ENCODE measurements around a stretch of chr1.

DNA sequence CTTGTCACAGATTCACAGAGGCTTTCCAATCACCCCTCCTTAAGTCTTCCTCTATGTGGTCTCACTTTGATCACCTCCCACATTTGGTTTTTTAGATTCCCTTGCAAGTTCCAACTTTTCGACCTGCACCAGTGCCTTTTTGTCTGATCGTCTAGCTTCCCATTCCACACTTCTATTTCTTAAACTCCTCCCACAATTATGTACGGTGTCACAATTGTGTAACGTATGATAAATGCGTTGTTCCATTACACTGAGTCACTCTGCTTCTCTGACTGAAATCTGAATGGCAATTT is 320.2 kb downstream of the LMX1A start:
- PRO-cap, 5 experiments, result no peak in any of the 5 experiments
- RAMPAGE, long total RNA, 2 experiments, result no peak in any of the 2 experiments
- RRBS, result no CpG with 5 or more reads among the region's 5 CpGs

- PRO-cap, 5 experiments, result peak in 4 of 5 experiments; most common plus-strand start chr1:165696804 (in 2)
- RAMPAGE, long total RNA, 2 experiments, result no peak in any of the 2 experiments
- RRBS, result no CpG with 5 or more reads among the region's 2 CpGs
Measured at GRCh38 chr1:165696649-165697174, 1.6 kb downstream of the ALDH9A1 start.

DNA sequence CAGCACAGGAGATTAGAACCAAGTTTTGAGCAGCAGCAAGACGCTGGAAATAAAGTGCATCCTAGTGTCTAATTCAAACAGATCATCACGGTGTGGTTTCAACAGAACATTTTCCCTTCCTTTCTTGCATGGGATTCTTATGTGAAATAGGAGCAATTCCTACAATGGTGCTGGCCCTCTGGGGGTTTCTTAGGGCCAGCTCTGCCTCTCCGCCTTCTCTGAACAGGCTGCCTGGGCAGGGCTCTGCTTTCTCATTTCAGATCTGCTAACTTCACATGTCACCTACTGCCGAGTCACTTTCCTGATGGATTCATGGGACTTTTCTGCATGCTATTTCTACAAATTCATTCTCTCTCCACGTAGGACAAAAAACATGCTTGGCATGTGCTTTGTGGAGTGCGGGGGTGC is 71.2 kb downstream of the UCK2 start:
- PRO-cap, 5 experiments, result no peak in any of the 5 experiments
- RAMPAGE, long total RNA, 2 experiments, result no peak in any of the 2 experiments
- RRBS, result no CpG with 5 or more reads among the region's 6 CpGs

DNA sequence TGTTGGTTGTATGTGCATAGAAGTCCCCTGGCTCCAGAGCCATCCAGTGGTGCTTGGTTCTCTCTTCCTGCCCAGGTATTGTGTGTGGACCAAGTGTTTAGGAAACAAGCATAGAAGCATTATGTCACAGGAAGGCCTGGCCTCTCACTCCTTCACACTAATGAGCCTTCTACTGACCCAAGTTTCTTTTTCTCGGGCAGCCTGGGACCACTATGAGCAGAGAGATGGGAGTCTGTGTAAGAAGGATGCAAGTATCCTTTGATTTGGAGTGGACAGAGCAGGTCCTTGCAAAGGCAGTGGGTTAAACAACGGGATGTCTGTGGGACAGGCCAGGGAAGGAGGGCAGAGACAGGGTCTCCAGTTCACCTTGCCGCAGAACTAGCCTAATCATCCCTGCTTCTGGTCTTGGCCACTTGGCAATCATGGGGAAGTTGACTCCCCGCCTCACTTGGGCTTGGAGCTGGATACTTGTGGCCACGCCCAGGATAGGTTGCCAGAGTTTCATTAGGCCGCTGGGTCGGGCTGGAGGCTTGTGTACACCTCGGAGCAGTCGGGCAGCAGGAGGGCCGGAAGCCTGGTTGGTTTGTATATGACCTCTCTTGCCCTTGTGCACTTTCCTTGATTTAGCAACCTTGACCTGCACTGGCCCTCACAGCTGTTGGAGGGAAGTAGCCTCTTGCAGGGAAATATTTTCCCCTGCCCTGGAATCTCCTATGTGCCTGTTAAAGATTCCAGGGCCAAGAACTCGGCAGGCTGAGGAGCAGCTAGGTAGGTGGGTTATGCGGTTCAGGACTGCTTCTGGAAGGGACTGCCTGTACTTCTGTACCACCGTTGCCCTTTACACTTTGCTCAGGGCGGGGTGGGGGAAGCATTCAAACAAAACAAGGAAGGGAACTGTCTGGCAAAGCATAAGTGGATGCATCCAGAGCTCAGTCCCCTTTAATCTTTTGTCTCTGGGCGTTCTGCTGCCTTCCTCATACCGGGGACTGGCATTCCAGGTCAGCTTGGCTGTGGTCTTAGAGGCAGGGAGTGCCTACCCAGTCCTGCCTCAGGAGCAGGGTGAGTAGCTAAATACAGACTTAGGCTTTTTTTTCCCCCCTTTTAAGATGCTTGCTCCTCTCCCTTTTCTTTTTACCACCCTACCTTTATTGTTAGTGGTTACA is 83.4 kb downstream of the UCK2 start:
- PRO-cap, 5 experiments, result peak in 5 of 5 experiments; most common plus-strand start position 909 of the sequence (in 5); most common minus-strand start position 810 of the sequence (in 3)
- RAMPAGE, long total RNA, 2 experiments, result no peak in any of the 2 experiments
- RRBS, result no CpG with 5 or more reads among the region's 16 CpGs

- PRO-cap, 5 experiments, result no peak in any of the 5 experiments
- RAMPAGE, long total RNA, 2 experiments, result no peak in any of the 2 experiments
- RRBS, result no CpG with 5 or more reads among the region's 7 CpGs
Measured at GRCh38 chr1:166307819-166308434, 141.1 kb upstream of the FAM78B start.

GRCh38 chr1:166849548-166850725 is 10.7 kb downstream of the POGK start:
- PRO-cap, 5 experiments, result no peak in any of the 5 experiments
- RAMPAGE, long total RNA, 2 experiments, result no peak in any of the 2 experiments
- RRBS, result 98% methylated on average over 3 of the region's 32 CpGs

- PRO-cap, 5 experiments, result peak in 1 of 5 experiments; most common plus-strand start chr1:166869955 (in 1)
- RAMPAGE, long total RNA, 2 experiments, result no peak in any of the 2 experiments
- RRBS, result no CpG with 5 or more reads among the region's 1 CpG
Measured at GRCh38 chr1:166869643-166870071, 6.4 kb downstream of the TADA1 start.

- PRO-cap, 5 experiments, result peak in 1 of 5 experiments; most common plus-strand start chr1:166985326 (in 1)
- RAMPAGE, long total RNA, 2 experiments, result no peak in any of the 2 experiments
- RRBS, result no CpG with 5 or more reads among the region's 2 CpGs
Measured at GRCh38 chr1:166984866-166985449, 4.1 kb upstream of the MAEL start.

GRCh38 chr1:167236484-167237269 is 16.0 kb downstream of the POU2F1 start:
- PRO-cap, 5 experiments, result no peak in any of the 5 experiments
- RAMPAGE, long total RNA, 2 experiments, result no peak in any of the 2 experiments
- RRBS, result no CpG with 5 or more reads among the region's 6 CpGs

DNA sequence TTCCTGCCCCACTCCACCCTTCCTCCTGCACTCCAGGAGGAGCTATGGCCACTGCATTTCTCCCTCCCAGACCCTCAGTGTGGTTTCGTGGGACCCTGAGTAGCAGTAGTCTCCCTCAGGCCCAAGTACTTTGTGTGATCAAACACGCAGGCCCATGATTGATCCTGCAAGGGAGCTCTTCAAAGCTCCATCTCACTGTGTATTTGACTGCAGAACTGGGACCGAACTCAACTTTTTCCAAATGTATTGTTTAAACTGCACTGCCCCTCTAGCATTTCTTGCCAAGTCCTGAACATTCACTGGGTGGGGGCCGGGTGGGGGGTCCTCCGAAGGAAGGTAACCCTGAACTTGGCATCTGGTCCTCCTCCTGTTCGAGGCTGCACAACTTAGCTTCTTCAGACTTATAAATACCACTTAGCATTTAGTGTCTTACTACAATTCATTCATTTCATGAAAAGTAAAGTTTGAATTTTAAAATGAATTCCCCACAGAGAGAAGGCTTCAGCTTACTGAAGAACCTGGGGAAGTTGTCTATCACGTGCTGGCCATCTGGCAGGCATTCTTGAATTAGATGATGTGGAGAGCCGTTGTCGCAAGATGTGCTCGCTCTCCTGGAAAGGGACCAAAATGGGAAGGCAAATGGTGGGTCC is 90.7 kb downstream of the CD247 start:
- PRO-cap, 5 experiments, result no peak in any of the 5 experiments
- RAMPAGE, long total RNA, 2 experiments, result no peak in any of the 2 experiments
- RRBS, result no CpG with 5 or more reads among the region's 10 CpGs

GRCh38 chr1:167445931-167446562 is 72.3 kb downstream of the CD247 start:
- PRO-cap, 5 experiments, result no peak in any of the 5 experiments
- RAMPAGE, long total RNA, 2 experiments, result no peak in any of the 2 experiments
- RRBS, result no CpG with 5 or more reads among the region's 10 CpGs

DNA sequence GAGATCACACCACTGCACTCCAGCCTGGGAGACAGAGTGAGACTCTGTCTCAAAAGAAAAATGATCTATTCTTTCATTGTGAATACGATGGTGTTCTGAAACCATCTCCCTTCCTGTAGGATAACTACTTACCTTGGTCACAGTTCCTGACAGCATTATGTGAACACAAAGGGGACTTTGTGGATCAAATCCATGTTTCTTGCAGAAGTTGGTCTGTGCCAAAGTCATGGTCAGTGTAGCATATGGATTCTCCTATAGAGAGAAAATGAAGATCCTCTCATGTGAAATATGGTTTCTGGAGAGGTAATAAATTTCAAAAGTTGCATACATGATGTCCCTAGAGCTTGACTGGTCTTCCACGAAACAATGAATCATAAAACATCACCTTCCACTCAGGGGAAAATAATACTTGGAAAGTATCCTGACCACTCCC is 5.7 kb downstream of the CREG1 start:
- PRO-cap, 5 experiments, result no peak in any of the 5 experiments
- RAMPAGE, long total RNA, 2 experiments, result no peak in any of the 2 experiments
- RRBS, result no CpG with 5 or more reads among the region's 2 CpGs

- PRO-cap, 5 experiments, result no peak in any of the 5 experiments
- RAMPAGE, long total RNA, 2 experiments, result no peak in any of the 2 experiments
- RRBS, result 78% methylated on average over 4 of the region's 8 CpGs
Measured at GRCh38 chr1:167629101-167629372, 995 bp upstream of the RCSD1 start.

- PRO-cap, 5 experiments, result no peak in any of the 5 experiments
- RAMPAGE, long total RNA, 2 experiments, result no peak in any of the 2 experiments
- RRBS, result no CpG with 5 or more reads among the region's 1 CpG
Measured at GRCh38 chr1:167632761-167633534, 2.9 kb downstream of the RCSD1 start.

- PRO-cap, 5 experiments, result no peak in any of the 5 experiments
- RAMPAGE, long total RNA, 2 experiments, result no peak in any of the 2 experiments
- RRBS, result 55% methylated on average over 6 of the region's 32 CpGs
Measured at GRCh38 chr1:167683504-167684909, 37.8 kb upstream of the MPZL1 start.

GRCh38 chr1:167706722-167707346 is 14.9 kb upstream of the MPZL1 start:
- PRO-cap, 5 experiments, result no peak in any of the 5 experiments
- RAMPAGE, long total RNA, 2 experiments, result no peak in any of the 2 experiments
- RRBS, result no CpG with 5 or more reads among the region's 4 CpGs

DNA sequence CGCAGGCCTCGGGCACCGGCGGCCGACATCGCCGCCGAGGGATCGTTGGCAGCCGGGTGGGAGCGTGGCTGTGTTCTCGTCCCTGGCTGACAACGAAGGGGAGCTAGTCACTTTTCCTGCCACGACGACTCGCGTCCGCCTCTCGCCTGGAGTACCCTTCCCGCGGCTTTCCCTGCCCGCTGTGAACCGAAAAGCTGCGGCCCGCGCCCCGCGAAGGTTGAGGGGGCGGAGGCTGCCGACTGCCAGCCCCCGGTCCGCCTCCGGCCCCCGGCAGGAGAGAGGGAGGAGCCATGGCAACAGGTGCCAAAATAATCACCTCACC is 709 bp upstream of the DCAF6 start:
- PRO-cap, 5 experiments, result peak in 5 of 5 experiments; most common minus-strand start position 183 of the sequence (in 5)
- RAMPAGE, long total RNA, 2 experiments, result start-site peak on the minus strand in 2 of 2 experiments, centred at positions 191 to 197 of the sequence, 7,364 to 9,043 reads per replicate
- RRBS, result 2% methylated on average over 8 of the region's 34 CpGs

- PRO-cap, 5 experiments, result peak in 3 of 5 experiments; most common plus-strand start chr1:167966275 (in 1); most common minus-strand start chr1:167966161 (in 2)
- RAMPAGE, long total RNA, 2 experiments, result start-site peak on the plus strand in 1 of 2 experiments, at chr1:167966289-167966298 at its widest, 204 reads per replicate
- RRBS, result no CpG with 5 or more reads among the region's 12 CpGs
Measured at GRCh38 chr1:167965876-167966607, 29.2 kb upstream of the MPC2 start.

DNA sequence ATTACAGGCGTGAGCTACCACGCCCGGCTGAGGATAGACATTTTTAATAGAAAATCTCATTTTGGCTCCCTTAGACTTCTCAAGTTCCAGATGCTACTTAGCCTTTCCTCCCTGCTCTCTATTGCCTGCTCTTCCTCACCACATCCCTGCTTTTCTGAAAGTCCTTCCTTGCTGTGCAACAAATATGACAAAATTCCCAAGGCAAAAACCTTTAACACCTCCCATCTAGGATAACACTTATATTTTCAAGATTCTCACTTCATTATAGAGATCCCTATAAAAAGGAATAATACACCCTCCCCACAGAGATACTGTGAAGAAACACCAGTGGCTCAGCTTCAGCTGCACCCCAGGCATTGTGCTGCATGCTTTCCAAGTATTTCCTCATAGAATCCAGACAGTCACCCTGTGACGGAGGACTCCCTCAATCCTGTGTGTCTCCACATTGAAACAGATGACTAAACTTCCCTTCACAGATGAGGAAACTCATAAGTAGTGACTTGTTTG is 55.5 kb downstream of the GPR161 start:
- PRO-cap, 5 experiments, result peak in 3 of 5 experiments; most common minus-strand start position 358 of the sequence (in 3)
- RAMPAGE, long total RNA, 2 experiments, result no peak in any of the 2 experiments
- RRBS, result no CpG with 5 or more reads among the region's 4 CpGs

DNA sequence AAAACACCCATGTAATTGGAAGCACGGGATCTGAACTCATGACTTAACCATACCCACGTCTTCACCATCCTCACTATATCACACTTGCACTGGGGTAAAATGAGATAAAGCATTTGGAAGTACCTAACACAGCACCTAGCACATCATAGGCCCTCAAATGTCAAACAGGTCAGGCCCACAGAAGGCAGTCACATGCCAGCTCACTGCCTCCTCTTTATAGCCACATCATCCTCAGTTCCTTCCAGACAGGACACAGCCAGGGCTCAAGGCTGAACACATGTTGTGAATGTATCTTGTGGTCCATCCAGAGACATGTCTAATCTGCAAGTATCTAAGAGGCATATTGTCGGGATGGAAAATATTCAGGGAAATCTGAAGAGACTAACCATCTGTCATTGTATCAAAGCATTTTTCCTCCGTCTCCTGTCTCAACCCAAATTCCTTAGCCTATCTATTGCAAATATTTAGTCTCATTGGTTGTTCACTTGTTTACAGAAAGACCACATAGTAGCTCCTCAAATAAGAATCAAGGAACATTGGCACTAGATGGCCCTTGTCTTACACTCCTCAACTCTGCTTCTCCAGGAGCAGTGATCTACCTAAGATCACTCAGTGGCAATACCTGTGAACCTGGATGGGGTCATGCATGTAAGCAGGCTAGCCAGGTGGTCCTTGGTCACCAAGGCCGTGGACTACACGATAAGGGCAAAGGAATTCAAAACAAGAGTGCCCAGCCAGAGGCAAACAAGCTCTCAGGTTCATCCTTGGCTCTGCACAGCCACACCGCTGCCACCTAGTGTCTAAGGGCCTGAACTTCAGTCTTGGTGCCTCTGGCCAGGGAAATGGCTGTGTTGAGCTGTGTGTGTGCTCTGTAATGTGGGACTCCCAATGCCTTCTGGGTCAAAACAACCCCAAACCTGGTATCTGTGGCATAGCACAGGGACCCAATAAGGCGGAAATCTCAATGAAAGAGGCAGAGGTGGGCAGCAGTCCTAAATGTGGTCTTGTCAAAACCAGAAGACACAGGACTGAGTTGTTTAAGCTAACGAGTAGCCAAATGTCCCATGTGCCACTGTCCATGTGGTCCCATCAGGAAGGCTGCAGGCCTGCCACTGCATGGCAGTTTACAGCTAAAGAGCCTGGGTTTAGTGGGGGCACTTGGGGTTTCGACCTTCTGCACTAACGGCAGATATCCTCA is 54.7 kb downstream of the GPR161 start:
- PRO-cap, 5 experiments, result peak in 4 of 5 experiments; most common plus-strand start position 102 of the sequence (in 3)
- RAMPAGE, long total RNA, 2 experiments, result no peak in any of the 2 experiments
- RRBS, result no CpG with 5 or more reads among the region's 11 CpGs

All from liver (tissue), 9 donors.